AG08470 (cell line): Measurements from ENCODE around the genes OXSR1, SCN5A, MOBP and ENTPD3.

- RRBS = no CpG with 5 or more reads among the region's 4 CpGs
These were observed 108.0 kb upstream of the CTDSPL start for GRCh38 chr3:37753579-37754181.

DNA sequence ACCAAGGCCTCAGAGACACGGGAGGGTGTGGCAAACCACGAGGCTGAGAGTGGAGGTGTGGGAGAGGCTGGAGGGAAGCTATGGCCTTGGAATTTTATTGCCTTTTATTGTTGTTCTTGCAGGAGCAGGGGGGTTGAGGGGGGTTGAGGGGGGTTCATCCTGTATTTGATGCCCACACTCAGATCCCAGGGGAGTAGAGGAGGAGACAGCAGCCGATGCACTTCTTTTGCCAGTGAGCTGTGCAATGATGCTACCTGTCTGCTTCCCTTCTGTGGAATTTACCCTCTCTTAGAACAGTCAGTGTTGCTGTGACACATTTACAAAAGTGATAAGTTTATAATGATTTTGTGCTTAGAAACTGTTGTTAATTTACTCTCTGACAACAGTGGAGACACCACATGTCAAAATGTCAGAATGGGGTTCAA, 75.8 kb upstream of the CTDSPL start:
- RRBS = no CpG with 5 or more reads among the region's 3 CpGs

- RRBS = no CpG with 5 or more reads among the region's 3 CpGs
These were observed 63.9 kb upstream of the VILL start for GRCh38 chr3:37926673-37927180.

DNA sequence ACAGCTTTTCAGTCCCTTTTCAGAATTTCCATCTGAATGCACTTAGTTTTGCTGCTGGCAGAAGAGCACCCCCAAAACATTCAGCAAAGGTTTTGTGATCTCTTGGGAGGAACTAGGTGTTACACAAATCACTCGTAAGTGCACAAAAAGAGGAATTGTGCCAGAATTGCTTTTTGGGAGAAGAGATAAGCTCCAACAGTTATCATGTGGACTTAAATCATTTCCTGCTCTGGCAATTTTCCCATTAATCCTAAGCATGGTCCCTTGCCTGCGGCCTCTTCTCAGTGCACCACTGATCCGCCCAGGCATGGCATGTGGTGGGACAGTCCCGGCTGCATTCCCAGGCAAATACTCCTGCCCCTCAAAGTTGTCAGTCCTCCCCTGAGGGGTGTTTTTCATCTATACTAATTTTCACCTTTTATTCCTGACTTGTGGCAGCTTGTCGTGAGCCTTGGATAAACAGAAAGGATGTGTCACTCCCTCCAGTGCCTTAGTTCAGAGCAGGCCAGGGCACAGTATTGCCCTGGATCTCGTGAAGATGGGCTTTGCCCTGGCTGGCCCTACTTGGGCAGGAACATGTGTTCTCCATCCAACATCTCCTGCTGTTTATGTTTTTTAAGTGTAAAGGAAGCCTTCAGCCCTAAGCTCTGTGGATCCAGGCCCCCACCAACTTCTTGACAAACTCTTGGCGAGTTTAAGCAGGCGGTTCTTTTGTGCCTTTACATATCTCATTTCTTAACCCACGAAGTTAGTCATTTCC, 44.6 kb upstream of the VILL start:
- RRBS = no CpG with 5 or more reads among the region's 9 CpGs

DNA sequence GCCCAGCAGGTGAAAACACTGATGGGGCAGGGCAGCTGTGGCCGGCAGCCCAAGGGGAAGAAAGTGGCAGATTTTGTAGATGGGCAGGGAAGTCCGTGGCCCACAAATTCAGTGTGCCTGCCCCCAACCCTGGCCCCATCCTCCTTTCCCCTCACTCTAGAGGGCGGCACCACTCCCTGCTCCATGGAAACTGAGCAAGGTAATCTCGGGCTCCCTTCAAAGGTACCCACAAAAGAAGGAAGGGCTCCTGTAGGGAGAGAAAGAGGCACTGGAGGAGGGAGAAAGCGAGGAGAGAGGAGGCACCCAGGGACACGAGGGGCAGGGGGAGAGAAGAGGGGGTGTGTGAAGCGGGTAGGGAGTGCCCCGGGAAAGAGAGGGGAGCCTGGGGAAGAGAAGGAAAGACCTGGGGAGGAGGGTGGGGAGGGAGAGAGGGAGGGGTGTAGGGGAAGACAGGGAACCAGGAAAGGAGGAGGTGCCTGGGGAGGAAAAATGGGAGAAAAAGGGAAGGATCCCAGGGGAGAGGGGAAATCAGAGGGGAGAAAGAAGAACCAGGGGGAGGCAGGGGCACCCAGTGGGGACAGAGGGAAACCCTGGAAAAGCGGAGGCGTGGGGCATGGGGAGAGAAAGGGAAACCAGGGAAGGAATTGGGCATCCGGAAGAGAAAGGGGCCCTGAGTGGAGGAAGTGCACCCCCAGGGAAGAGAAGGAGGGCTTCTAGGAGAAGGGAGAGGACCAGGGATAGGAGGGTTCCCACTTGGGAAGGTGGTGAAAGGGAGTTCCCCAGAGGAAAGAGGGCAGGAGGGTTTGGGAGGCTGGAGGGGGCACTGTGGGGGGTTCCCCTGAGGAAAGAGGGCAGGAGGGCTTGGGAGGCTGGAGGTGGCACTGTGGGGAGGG, 634 bp downstream of the VILL start:
- RRBS = no CpG with 5 or more reads among the region's 11 CpGs

- RRBS = no CpG with 5 or more reads among the region's 4 CpGs
These were observed 9.2 kb downstream of the ACAA1 start for GRCh38 chr3:38127589-38128218.

DNA sequence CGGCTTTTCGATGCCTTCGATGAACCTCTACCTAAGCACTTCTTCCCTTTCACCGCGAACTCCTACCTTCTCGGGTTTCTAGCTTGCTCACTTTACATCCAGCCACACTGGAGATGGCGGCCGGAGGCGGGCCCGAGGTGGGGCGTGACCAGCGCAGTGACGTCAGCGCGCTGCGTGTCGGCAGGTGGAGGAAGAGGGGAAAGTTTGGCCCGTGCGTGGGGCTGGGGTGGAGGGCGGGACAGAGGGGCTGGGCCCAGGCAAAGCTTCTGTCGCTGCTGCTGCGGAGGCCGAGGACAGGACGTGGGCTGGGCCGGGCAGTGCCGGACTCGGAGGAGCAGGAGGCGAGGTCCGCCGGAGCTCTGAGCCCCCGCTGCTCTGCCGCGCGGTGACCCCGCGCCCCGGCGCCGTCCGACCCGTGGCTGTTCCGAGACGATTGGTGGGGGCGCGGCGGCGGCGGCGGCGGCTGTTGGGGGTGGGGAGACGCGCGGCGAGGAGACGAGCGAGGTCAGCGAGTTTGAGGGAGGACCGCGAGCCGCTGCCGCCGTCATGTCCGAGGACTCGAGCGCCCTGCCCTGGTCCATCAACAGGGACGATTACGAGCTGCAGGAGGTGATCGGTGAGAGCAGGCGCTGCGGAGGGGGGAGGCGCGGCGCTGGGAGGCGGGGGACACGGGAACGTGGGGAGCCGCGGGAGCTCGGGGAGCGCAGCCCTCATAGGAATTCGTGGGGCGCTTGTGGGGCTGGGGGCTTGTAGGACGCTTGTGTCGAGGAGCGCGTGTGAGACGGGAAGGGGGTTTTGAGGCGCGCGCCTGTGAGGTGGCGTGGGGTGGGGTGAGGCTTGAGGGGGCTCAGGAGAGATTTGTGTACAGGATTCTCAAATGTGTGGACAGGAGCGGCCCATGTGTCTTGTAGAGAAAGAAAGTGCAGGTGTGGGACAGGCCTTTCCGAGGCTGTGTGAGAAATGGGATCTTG, at the start of gene OXSR1:
TSS of gene OXSR1 (plus strand) at position 207 of the 971 bp plus-strand sequence.
- RRBS = 2% methylated on average over 8 of the region's 93 CpGs

- RRBS = no CpG with 5 or more reads among the region's 5 CpGs
These were observed 3.9 kb downstream of the ACVR2B start for GRCh38 chr3:38457411-38458140.

DNA sequence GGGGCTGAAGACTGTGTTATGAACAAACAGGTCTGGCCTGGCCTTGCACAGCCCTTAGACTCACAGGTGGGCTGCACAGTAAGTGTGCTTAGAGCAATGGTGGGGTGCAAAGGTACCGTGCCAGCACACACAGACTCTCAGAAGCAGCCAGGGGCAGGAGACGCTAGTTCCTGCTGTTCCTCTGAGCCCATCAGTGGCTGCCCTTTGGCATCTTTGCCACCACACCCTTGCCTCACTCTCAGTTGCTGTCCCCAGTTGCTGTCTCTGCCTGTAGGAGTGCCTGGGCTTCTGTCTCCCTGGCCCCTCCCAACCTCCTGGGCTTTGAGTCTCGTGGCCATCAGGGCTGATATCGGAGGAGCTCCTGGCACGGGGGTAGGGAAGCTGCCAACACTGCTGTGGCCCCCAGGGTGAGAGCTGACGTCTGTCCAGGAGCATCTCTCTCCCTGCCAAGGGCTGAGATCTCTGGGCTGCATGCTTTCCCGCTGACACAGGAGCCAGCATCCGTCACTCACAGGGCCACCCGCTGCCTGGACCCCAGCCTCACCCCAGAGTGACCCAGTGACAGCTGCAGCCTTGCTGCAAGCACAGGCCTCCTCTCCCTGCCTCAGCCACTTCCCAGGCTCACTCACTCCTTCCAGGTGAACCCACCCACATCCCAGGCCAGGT, 47.4 kb downstream of the EXOG start:
- RRBS = no CpG with 5 or more reads among the region's 9 CpGs

DNA sequence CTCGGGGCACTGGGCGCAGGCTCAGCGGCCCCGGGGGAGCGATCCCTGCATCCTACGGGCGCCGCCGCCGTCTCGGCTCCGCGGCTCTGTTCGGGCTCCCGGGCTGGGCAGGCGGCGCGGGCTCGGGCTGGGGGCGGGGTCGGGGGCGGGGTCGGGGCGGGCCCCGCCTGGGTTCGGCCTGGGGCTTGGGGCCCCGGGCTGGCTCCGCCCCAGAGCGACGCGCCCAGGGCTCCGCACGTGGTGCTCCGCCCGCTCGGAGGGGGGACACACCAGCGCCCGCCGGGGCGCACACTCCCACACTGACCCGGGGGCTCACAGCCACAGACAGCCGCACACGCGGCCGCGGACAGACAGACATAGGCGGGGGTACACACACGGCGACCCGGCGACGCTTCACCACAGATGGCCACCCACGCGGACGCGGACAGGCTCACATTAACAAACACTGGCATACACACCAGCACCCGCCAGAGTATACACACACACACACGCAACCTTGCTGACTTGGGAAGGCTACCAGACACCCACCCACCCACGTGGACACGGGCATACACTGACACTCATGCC, at the start of gene SCN5A:
TSS of gene SCN5A (minus strand) at position 88 of the 567 bp plus-strand sequence.
- RRBS = 2% methylated on average over 36 of the region's 60 CpGs

- RRBS = no CpG with 5 or more reads among the region's 10 CpGs
These were observed 12.7 kb downstream of the GORASP1 start for GRCh38 chr3:39094617-39095158.

- RRBS = no CpG with 5 or more reads among the region's 7 CpGs
These were observed 18.0 kb downstream of the CSRNP1 start for GRCh38 chr3:39135358-39135868.

DNA sequence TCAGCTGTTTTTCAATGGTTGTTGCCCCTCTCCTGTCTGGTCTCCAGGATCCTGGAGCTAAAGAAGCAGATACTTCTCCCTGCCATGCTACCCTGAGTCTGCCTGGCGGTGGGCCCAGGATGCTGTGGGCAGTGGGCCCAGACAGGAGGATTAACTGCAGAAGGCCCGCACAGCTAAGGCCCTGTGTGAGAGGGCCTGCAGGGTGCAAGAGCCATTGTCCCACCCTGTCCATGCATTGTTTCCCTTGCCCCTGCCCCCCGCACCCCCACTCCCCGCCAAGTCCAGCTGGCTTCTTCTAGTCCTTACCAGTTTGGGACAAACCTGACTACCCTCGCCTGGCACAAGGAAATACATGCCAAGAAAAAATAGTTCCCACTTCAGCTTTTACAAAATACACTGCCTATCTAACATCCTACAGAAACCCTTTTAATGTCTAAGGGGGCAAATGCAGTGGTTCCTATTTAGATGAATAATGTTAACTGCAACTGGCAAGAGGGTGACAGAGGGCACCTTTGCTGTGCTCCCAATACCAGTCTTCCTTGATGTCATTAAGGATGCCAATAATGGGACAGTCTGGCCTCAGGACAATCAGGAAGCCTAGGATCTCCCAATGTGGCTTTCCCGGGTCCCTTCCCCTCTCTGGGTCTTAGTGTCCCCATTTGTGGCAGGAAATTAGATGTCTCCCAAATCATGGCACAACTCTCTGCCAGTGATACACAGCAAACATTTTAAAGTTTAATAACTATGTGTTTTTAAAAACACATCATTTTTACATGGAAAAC, 14.1 kb downstream of the CSRNP1 start:
- RRBS = no CpG with 5 or more reads among the region's 6 CpGs

DNA sequence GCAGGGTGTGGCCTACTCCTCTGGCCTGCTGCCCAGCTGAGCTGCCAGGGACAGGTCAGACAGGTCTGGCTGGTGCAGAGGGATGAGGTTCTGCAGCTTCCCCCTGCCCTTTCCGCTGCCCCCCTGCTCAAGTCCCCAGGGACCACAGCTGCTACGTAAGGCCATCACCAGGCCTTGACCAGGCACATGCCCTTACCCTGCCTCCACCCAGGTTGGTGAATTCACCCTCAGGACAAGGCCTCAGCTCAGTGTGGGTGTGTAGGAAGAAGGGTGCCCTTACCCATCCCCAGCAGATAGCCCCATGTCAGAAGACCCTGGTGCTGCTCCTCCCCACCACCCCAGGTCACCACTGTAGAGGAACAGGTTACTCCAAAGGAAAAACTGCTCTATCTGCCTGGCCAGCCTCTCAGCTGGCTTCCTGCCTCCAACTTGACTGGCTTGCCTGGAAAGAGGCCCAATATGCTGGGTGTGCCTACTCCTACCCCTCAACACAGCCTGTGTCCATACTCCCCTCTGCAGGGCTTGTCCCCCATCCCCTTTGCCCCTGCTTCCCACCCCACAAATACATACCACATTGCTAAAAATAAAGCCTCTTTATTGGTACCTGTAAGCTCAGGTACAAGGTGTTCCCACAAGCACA, 12.0 kb downstream of the CSRNP1 start:
- RRBS = no CpG with 5 or more reads among the region's 2 CpGs

GRCh38 chr3:39151303-39151809, 2.0 kb downstream of the CSRNP1 start:
- RRBS = no CpG with 5 or more reads among the region's 4 CpGs

- RRBS = no CpG with 5 or more reads among the region's 1 CpG
These were observed at the start of gene MOBP for GRCh38 chr3:39467624-39467940. MOBP (plus strand) TSS chr3:39467680.

DNA sequence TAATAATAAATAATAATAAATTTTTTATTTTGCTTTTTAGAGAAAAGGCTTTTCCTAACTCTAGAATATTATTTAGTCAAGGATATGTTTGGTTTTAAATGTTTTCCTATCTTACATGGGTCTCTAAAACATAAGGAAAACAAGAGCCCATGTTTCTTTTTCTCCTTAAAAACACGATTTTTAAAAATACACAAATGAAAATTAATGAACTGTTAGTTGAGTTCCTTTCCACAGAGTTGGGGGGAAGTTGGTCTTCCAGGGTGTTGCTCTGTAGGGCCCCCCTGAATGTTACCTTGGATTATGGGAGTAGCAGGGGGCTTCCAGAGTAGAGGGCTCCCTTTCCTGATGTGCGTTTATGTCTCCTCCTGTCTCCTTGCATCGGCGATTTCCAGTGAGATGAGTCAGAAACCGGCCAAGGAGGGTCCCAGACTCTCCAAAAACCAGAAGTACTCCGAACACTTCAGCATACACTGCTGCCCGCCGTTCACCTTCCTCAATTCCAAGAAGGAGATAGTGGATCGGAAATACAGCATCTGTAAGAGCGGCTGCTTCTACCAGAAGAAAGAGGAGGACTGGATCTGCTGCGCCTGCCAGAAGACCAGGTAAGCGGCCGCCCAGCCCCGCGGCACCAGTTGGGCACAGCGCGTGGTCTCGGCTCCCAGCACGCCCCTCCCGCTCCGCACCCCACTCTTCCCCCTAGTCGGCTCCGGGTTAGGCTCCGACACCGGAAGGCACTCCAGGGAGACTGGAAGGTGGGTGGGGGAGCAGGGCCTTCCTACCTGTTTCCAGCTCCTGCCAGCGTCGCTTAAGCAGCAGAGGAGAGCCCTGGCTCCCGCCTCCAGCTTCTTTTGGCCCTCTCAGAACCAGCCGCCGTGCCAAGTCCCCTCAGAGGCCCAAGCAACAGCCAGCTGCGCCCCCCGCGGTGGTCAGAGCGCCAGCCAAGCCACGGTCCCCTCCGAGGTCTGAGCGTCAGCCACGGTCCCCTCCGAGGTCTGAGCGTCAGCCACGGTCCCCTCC, 34.5 kb downstream of the MOBP start:
- RRBS = no CpG with 5 or more reads among the region's 41 CpGs

DNA sequence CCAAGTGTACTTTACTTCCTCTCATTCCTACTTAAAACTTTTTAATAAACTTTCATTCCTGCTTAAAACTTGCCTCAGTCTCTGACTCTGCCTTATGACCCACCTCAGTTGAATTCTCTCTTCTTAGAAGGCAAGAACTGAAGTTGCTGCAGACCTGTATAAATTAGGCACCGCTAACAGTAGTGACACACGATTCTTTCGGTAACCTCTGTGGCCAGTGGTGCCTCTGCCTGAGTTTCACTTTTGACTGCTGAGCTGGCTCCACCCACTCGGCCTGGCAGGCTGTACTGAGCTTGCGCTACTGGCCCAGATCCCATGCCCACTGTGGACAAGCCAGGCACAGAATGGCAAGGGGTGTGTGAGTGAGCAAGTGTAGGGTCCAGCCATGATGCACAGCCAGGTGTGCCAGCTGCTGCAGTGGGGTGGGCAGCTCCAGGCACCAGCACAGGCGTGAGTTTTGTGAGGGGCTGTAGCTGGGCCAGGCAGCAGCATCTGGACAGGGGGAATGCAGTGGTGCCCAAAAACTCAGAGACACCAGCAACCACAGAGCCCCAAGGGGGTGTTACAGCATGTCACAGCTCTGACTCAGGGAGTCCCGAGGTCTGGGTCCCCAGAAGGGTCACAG, 19.1 kb upstream of the EIF1B start:
- RRBS = no CpG with 5 or more reads among the region's 7 CpGs

DNA sequence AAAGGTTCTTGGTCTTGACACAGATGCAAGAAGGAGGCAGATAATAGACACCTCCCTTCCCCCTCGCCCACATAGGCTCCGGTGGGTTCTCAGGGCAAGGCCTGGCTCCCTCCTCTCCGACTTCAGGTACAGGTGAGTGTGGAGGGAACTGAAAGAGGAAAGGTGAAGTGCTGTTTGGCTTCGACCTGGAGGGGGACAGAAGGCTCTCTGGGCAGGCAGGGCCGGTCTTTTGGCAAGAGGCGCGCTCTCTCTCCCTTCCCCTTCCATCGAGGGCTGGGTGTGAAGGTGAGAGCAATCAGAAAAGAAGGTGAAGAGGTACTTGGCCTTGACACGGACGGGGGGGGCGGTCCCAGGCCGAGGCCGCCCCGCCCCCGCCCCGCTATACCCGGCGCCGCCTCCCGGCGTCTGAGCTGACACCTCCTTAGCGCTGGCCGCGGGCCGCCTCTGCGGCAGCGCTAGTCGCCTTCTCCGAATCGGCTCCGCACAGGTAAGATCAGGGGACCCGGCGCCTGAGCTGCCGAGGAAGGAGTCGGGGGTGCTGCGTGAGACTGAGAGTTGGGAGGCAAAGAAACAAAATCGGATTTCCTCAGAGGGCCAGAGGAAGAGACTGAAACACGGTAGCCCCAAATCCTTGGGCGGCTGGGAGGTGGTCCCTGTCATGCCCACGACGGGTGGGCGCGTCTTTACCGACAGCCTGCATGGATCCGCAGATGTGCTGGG, at the start of gene ENTPD3:
TSS of gene ENTPD3 (plus strand) at position 410 of the 720 bp plus-strand sequence.
- RRBS = 7% methylated on average over 8 of the region's 45 CpGs

DNA sequence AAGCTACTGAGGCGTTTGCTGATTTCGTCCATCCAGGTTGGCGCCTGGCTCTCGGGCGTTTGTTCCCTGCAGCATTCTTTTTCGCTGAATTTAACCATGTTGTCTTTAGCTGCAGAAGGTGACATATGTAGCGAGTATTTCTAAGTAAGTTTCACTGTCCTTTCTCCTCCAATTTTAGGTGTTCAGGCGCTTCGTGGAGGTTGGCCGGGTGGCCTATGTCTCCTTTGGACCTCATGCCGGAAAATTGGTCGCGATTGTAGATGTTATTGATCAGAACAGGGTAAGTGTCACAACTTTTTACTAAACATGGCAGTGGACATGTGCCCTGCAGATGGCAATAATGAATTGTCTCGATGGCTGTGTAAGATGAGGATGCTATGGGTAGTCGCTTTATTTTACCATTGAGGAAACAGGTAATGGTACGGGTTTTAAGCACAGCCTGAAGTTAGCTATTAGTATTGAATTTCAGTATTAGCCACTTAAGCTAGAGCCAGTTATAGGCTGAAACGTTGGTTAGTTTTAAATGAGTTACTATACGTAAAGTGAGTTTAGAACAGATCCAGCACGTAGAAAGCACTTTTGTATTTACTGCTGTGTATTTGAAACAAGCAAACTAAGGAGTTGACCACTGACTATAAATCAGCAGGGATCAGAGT, 701 bp downstream of the RPL14 start:
- RRBS = no CpG with 5 or more reads among the region's 19 CpGs